ENCODE measurements around a stretch of chr15.

DNA sequence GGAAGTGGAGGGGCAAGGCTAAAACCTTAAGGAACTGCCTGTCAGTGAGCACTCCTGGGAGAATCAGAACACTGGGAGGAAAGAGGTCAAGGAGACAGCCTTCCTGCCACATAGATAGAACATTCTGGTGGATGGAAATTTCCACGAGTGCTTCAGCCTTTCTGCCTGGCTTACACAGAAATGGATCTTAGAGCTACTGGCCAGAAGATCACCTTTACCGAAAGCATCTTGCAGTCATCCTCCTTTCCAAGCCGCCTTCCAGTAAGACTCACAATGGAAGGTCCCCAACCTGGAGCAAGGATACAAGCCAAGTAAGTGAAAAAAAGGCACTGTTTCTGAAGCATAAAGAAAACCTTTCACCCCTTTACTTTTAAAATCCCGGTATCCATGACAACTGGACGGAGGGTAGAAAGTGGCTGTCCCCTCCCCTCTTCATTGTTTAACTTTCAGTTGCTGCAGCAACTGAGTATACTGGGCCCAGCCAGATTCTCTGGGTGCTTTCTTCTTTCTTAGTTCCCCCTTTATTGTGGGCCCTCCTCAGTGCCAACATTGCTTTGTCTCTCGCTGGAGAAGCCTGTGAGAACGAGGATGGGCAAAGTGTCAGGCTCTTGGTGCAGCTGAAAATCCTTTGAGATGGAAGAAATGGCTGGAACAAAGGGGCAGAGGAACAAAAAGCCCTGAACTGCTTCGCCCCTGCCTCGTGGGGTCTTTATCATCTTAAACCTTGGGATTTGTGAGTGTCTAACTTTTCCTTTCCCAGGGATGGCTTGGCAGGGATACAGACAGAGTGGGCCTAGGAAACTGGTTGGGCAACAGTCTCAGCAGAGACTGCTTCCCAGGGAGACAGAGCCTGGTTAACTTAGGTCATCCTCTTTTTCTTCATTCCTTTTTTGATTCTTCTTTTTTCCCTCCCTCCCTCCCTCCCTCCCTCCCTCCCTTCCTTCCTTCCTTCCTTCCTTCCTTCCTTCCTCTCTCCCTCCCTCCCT lies 223.9 kb upstream of the RGMA start:
- RRBS, 2 experiments = no CpG with 5 or more reads among the region's 9 CpGs

DNA sequence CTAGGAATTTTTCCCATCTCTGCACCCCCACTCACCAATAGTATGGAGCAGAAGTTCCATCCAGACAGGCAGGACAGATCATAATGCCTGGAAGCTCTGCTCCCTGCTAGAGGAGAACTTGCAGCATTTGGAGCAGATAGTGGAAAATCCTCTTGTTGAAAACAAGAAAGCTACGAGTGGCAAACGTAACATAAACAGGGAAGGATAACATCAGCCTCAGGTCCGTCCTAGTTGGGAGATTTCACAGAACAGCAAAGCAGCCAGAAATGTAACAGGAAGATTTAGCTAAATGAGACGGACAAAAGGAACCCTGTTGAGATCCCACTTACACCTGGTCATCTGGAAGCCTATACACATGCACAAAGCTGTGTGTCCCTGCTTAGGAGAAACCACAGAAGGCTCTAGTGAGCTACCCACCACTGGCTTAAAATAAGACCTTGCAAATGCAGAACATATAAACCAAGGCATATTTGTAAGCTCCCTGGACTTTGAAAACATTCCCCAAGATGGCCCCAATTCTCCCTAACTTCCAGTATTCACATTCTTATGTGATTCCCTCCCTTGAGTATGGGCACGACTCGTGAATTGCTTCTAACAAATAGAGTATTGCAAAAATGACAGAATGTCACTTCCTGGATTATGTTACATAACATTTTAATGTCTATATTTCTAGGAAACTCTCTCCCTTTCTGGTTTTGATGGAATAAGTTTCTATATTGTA lies 132.0 kb upstream of the MCTP2 start:
- RRBS, 2 experiments = no CpG with 5 or more reads among the region's 6 CpGs

DNA sequence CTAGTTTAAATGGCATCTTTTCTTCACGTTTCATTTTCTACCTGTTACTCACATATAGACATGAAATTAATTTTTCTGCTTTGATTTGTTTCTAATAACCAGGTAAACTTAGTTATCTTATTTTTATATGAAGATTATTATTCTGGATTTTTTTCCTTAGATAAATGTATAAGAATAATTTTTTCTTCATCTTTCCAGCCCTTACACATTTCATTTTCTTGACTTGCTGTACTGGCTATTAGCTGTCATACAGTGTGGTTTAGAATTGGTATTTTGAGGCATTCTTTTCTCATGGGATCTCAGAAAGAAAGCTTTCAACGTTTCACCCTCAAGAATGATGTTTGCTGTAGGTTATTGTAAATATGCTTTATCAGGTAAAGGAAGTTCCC lies 232.0 kb downstream of the MCTP2 start:
- RRBS, 2 experiments = no CpG with 5 or more reads among the region's 2 CpGs

DNA sequence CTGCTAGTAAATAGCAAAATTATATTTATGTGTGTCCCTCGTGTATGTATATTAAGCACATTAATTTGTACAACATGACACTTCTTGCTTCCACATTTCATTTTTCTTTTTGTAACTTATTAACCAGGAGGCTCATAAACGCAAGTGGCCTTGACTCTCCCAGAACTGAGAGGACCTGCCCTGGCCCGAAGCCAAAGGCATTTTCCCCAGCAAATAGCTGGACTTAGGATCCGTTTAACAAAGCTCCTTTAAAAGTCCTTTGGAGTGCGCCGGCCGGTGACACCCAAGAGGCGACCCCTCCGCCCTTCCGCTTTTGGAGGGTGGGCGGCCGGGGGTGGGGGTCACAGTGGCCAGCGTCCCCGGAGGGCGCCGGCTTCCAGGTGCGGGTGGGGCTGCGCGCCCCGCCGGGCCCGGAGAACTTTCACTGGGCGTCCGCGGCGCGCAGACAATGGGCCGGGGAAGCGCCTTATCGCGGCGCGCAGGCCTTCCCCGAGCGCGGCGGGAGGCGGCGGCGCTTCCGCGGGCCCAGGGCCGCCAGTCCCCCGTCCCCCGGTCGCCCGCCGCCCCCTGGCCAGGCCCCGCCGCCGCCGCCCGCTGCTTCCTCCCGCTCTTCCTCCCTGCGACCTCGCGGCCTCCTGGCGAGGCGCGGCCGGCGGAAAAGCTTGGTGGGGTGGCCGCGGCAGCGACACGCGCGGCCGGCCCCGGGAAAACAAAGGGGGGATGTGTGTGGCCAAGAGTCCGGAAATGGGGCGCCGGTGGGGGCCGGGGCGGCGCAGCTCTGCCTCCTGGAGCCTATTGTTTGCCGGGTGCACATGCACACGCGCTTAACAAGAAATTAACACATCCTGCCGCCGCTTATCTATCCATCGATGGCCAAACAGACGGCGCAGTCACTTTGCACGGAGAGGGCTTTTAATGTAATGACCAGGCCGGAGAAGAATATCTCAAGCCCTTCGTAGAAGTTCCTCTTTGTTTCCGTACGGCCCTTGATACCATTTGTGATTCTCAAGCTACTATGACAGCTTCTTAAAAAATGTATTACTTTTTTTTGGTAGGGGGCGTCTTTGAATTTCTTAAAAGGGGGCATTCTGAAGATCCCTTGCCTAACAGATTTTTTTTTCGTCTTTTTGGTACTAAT lies 613.5 kb downstream of the MCTP2 start:
- RRBS, 2 experiments = 1% methylated on average over 35 to 44 of the region's 91 CpGs

DNA sequence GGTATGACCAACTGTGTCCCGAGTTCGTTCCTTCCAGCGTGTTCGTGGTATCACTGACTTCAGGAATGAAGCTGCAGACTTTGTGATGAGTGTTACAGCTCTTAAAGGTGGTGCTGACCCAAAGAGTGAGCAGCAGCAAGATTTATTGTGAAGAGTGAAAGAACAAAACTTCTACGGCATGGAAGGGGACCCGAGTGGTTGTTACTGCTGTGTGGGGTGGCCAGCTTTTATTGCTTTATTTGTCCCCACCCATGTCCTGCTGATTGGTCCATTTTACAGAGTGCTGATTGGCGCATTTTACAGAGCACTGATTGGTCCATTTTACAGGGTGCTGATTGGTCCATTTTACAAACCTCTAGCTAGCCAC lies 1016.0 kb downstream of the MCTP2 start:
- RRBS, 2 experiments = no CpG with 5 or more reads among the region's 7 CpGs

GRCh38 chr15:95278843-95279402 lies 1047.6 kb downstream of the MCTP2 start:
- RRBS, 2 experiments = no CpG with 5 or more reads among the region's 6 CpGs

DNA sequence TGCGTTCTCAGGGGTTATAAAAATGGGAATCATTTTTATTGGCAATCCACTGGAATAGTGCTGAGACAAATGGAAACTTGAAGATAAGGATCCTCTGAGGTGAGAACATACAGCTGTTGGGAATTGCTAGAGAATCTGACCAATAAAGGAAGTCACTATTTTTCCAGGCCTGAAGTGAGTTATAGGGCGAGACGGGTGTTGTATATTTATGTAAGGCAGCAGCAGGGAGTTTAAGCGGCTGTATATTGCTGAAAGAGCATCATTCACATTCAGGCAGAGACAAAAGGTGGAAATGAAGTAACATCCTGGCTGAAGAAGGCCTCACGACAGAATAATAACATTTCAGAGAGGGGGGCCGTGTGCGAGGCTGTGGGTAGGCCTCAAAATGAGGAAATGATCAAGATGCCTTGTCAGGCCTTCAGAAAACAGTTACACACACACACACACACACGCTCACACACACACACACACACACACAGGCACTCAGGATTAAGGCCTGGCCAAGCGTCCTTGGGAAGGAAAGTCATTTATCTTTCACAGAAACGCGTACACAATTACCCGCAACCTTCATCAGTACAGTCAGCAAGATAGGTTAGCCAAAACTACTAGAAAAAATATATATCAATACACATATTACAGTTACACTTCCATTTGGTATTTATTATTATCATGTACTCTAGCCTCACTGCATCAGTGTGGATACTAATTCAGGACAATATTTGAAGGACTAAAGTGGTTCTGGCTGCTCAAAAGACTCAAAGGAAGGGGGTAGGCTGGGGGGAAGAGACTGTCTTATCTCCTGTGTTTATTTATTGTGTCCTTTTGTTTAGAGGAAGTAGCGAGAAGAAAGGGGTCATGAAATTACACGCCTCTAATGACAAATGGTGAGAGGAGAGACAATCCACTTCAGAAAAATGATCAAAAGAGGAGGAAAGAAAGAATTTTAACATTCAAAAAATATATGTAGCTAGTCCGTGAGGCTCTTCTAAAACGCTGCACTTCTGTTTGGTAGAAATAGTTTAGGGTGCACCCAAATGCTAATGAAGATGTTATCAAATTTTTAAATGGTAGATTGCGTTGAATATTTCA lies 964.6 kb upstream of the NR2F2 start:
- RRBS, 2 experiments = no CpG with 5 or more reads among the region's 17 CpGs

DNA sequence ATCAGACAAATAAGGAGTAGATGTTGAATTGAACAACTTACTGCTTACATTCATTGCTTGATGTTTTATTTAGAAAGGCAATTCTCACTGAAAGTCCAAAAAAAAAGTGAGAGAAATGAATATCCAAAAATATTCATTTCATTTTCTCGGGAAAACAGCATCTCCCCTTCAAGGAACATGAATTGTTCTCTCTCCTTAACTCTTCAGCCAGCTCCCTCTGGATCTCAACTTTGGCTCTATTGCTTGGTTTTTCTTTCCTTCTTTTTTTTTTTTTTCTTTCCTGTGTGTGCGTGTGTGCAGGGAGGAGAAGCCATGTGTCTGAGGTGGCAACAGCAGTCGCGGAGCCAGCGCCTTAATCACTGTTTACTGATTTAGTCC lies 835.7 kb upstream of the NR2F2 start:
- RRBS, 2 experiments = no CpG with 5 or more reads among the region's 5 CpGs

DNA sequence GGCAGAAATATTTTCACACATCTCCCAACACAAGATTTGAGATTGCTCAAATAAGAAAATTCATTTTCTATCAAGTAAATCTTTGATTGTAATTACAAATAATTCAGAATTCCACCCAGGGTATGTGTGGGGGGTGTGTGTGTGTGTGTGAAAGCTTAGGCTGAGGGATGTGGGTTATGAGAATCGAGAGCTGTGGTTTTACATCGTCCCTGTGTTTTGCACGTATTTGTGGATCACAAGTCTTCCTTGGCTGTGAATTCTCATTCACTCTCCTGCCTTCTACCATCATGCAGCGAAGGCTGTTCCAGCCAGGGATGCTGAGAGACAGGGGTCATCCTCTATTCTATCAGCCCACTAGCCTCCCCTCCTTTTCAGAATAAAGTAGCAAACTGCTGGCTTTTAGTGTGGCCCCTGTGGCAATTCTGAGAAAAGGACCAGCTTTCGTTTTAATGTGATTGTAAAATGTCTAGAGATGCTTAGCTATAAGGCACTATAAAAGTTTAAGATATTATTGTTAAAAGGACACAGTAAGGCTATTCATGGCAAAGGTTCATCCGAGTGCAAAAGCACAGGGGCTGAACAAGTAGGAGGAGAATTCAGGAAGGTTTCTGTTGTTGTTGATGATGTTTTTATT lies 460.6 kb upstream of the NR2F2 start:
- RRBS, 2 experiments = no CpG with 5 or more reads among the region's 6 CpGs

DNA sequence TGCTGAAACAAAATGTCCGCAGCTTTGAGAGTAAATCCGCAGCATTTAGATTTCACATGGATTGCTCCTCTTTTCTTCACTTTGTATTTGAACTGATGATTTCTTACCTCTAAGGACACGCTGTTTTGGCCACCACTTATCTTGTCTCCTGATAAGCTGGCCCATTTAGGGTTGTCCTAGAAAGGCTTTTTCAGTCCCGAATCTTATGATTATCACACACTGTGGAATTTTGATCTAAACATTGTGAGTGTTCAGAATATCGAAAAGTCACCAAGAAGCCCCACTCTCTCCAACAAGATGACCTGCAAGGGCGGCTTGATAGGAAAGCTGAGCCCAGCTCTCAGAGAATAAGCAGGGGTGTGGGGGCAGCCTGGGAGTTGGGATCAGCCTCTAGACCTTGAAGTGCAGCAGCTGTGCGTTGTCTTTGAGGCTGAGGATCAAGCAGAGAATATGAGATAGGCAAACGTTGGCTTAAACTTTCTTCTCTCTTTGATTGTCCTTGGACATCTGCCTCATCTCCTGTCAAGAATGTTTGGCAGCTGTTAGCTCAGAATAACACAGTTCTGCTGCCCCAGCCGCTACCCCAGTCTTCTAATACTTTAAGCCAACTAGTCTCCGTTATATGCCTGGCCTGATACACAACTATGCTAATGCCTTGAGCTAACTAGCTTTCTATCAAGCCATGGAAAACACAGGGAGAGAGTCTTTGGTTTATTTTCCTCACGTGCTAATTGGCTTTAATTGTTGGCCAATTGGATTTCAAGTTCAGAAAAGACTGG lies 399.6 kb upstream of the NR2F2 start:
- RRBS, 2 experiments = no CpG with 5 or more reads among the region's 11 CpGs

DNA sequence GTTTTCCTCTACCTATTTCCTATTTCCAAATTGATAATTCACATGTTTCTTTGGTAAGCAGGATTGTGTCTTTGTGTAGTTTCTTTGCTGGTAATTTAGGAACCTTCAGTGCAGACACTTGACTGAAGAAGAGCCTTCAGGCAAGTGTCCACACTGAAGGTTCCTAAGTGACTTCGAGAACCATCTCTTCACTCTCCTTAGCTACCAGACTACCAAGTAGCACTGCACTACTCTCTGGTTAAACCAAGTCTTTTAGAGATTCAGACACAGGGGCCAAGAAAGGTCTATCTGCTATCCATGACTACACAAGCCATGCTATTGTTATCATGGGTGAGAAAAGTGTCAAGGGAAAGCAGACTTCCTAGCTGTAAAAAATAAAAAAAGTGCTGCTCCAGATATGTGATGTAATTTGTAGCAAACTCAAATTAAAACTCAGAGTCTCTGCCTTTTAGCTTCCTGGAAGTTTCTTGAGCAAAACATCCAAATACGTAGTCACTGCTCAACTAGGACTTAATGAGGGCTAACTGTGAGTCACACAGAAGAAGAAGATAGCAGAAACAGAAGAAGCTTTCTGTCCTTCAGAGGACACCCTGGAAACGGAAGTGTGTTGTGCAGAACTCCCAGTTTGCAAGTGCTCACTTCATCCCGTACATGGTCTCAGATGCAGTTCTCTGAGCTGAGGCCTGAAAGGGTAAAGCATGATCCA lies 393.5 kb upstream of the NR2F2 start:
- RRBS, 2 experiments = no CpG with 5 or more reads among the region's 4 CpGs

GRCh38 chr15:96241429-96241825 lies 89.1 kb upstream of the NR2F2 start:
- RRBS, 2 experiments = no CpG with 5 or more reads among the region's 2 CpGs

DNA sequence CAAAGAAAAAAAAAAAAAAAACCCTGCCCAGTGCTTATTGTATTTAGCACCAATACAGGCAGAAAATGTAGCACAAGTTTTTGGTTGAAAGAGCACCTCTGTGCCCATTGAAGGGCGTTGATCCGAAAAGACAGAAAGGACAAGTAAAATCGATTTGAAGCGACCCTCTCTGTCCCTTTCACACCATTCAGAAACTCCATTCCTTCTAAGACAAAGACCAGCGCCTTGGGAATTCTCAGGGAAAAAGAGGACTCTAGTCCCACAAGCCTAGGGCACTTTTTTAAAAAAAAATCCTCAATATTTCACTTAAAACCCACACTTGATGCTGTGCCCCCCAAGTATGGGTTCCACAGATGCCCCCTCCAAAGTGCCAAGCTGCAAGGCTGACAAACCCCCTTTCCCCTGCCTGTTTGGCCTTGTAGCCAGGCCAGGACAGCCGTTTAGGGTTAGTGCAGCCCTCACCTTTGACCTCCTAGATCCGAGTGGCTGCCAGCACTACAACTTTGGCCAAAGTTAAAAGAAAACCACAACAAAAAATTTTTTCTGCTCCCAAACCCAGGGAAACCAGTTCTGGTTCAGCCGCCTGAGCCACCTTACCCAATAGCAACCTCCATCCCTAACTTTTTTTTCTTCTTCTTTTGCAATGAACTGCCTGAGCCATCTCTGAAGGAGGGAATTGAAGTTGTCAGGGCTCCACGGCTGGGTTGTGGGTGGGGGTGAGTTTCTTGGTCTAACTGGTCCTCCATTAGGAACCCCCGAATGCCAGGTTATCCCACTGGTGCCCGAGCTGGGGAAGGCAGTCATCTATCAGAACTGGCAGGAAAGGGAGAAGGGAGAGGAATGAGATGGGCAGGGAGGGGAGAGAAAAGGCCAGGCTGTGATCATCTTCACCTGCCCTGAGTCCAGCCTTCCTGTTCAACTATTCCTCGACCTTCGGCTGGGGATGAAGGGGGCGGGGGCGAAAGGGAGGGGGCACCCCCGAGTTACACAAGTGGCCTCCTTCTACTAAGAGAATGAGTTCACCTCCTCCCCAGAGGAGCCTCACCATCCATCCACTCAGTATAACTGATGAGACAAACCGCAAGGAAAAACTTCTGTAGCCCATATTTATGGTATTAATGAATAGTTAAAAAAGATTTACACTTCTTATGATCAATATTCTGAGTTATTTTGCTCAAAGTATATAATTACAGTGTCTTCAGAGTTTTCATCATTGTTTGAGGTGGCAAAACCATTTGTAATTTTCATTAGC lies 6.3 kb upstream of the NR2F2 start:
- RRBS, 2 experiments = no CpG with 5 or more reads among the region's 17 CpGs

DNA sequence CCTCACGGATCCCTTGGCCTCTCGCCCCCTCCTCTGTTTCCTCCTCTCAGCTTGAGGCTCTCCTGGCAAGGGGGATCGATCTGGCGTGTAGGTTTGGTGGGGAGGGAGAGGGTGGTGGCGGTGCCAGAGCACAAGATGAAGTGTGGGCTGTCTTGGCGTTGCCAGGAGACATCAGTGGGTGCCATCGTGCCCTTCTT lies 14.2 kb downstream of the NR2F2 start:
- RRBS, 2 experiments = no CpG with 5 or more reads among the region's 7 CpGs

GRCh38 chr15:97231651-97232017 lies 728.9 kb upstream of the ARRDC4 start:
- RRBS, 2 experiments = no CpG with 5 or more reads among the region's 5 CpGs

- RRBS, 2 experiments = no CpG with 5 or more reads among the region's 13 CpGs
These were observed 725.1 kb upstream of the ARRDC4 start for GRCh38 chr15:97235310-97235956.

DNA sequence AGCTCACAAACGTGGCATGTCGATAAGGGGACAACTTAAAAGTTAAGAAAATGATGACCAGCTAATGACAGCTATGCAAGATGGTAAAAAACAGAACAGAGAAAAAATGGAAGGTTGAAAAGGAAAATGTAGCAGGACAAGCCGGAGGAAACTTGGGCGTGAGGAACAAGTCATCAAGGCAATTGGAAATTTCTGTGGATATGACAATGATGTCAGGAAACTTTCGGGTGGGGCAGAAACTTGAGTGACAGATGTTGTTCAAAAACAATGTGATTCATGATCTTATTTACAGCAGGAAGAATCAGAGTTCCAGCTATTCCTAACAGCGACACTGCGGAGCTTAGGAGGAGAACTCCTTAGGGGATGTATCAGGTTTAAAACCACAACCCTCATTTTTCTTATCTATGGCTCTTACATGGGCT lies 849 bp upstream of the ARRDC4 start:
- RRBS, 2 experiments = no CpG with 5 or more reads among the region's 7 CpGs

GRCh38 chr15:97961026-97962062 lies 841 bp downstream of the ARRDC4 start:
- RRBS, 2 experiments = 2% methylated on average over 21 of the region's 55 CpGs

- RRBS, 2 experiments = no CpG with 5 or more reads among the region's 7 CpGs
These were observed 199.5 kb downstream of the ARRDC4 start for GRCh38 chr15:98160087-98160412.

DNA sequence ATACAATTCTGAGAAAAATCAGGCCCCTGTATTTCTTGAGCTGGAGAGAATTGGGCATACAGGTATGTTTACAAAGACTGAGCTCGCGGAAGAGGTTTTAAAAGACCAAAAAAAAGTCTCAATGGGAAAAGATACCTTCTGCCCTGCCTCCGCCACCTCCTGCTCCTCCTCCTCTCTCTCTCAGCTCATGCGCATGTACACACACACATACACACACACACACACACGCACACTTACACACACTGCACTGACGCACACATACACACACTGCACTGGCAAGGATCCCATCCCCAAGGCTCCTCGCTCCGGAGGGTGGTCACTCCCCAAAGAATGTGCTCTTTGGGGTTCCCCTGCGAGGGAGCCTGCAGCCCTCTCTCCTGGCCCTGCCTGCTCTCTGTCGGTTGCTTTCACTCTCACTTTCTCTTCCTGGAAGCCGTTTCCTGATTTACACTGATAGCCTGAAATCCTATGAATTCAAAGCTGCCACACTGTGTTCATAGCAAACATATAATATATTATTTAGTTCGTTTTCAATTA lies 48.0 kb upstream of the IGF1R start:
- RRBS, 2 experiments = no CpG with 5 or more reads among the region's 12 CpGs